ENCODE measurements around the genes FCHO2, TMEM171, TMEM174 and BTF3.

- PRO-cap: no peak
Measured at GRCh38 chr5:72138783-72139446, 31.6 kb downstream of the MAP1B start.

- PRO-cap: no peak
Measured at GRCh38 chr5:72195657-72196431, 88.6 kb downstream of the MAP1B start.

DNA sequence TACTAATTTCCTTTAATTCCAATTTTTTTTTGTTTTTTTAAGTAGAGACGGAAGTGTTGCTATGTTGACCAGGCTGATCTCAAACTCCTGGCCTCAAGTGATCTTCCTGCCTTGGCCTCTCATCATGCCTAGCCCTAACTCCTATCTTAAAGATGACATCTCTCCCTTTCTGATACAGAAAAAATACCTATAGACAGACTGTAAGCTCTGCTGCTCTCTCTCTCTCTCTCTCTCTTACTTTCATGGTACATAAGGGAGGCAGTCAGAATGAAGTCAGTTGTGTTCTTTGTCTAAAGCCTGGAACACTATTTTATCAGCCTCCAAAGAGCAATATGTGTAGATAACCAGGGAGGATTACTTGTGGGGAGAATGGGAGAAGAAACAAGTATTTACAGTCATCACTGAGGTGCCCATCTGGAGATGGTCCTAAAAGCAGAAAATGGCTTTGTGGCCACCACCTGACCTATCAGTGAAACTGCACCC lies 75.3 kb downstream of the MRPS27 start:
- PRO-cap: no peak

GRCh38 chr5:72246784-72247274 lies 73.2 kb downstream of the MRPS27 start:
- PRO-cap: no peak

GRCh38 chr5:72320483-72320835 lies 286 bp downstream of the PTCD2 start:
- PRO-cap: no peak

DNA sequence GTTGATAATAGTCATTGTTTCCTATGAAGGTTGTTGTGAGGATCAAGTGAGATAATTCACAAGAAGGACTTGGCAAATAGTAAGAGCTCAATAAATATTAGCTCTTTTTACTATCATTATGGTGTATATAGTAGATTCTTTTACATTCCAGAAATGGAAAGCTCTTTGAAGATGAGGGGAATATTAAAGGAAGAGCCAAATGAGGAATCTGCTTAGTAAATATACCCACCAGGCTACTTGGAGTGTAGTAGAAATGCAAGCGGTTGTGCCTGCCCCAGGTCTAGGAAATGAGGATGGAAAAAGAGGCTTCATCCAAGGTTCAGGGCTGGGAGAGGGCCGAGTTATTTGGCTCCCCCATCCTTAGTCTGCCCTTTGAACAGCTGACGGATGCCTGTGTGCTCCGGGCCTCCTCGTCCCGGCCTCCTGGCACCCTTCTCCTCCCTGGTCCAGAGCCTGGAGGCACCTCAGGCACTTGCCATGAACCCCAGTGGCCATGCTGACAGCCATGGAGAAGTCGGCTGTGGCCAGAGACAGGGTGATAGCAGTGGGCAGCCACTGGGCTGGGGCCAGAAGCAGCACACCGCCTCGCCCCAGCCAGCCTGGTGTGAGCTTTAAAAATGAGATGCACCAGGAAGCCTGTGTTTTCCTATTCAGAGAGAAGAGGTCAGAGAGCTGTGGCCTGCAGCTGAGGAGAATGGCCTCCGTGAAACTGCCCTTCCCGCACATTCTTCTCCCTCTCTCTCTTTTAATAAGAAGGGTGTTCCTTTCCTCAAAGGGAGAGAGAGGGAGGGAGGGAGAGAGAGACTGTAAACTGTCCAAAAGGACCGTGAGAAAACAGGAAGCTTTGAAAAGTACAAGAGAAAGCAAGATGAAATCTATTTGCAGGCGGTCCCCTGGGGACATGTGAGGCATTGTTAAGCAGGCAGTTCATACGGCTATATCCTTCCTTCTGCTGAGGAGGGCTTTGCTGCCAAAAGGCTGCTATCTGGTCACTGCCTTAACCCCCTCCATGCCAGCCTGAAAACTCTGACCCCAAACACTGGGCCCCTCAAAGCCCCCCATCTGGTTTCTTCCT lies 55.4 kb downstream of the ZNF366 start:
- PRO-cap: bidirectional peak, plus-strand start at position 667 of the sequence, minus-strand start at position 601 of the sequence; bidirectional peak, plus-strand start at position 906 of the sequence, minus-strand start at position 711 of the sequence

DNA sequence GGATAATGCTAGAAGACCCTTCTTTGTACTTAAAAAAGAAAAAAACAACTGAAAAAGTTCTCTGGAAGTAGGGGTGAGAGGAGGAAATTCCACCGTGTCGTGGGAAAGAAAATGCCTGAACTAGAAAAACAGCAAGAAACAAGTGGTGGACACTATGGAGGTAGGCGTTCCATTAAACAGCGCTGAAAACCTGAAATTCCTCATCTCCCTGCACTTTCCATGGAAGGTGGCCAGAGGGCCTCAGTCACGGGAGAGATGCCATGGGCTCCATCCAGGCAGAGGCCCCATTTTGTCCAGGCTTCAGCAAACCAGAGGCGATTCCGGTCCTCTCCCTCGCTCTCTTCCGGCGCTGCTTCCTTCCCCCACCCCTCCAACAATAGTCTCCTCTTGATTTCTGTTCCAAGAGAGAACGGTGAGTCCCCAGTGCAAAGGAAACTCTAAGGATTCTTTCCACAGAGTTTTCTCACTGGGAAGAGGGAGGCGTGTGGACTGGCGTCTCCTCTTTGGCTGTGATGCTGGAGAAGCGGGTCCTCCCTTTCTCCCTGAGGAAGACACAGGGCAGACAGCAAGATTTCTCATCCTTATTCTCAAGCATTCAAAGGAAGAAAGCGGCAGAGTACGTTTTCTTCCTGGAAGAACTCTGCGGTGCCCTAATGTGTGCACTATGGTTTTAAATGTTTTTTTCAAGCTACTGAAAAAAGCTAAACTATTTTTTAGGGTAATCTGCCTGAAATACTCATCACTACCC lies 7.4 kb downstream of the ZNF366 start:
- PRO-cap: no peak

- PRO-cap: no peak
Measured at GRCh38 chr5:72618837-72619170, 111.6 kb upstream of the ZNF366 start.

GRCh38 chr5:72815488-72815858 lies 988 bp upstream of the TNPO1 start:
- PRO-cap: no peak

DNA sequence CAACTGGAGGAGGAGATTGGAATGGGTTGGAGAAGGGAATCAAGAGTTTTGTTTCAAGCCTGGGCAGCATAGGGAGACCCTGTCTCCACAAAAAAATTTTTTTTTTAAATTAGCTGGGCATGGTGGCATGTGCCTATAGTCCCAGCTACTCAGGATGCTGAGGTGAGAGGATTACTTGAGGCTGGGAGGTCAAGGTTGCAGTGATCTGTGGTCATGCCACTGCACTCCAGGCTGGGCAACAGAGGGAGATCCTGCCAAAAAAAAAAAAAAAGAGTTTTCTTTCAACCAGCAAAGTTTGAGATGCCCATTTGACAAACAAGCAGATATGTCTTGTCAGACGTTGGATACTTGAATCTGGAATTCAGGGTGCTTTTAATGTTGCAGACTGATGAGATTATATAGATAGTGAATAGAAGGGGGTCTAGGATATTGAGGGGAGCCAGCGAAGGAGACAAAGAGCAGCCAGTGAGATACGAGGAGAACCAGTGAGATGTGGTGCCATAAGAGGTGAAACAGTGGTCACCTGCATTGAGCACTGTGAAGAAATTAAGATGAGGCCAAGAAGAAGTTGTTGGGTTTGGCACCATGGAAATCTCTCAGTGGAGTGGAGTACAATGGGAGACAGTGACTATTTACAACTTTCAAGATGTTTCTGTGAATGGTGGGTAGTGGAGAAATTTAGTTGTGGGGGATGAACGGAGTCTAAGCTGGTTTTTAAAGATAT lies 11.4 kb downstream of the TNPO1 start:
- PRO-cap: no peak

GRCh38 chr5:72951723-72952557 lies 3.9 kb upstream of the FCHO2 start:
- PRO-cap: no peak

DNA sequence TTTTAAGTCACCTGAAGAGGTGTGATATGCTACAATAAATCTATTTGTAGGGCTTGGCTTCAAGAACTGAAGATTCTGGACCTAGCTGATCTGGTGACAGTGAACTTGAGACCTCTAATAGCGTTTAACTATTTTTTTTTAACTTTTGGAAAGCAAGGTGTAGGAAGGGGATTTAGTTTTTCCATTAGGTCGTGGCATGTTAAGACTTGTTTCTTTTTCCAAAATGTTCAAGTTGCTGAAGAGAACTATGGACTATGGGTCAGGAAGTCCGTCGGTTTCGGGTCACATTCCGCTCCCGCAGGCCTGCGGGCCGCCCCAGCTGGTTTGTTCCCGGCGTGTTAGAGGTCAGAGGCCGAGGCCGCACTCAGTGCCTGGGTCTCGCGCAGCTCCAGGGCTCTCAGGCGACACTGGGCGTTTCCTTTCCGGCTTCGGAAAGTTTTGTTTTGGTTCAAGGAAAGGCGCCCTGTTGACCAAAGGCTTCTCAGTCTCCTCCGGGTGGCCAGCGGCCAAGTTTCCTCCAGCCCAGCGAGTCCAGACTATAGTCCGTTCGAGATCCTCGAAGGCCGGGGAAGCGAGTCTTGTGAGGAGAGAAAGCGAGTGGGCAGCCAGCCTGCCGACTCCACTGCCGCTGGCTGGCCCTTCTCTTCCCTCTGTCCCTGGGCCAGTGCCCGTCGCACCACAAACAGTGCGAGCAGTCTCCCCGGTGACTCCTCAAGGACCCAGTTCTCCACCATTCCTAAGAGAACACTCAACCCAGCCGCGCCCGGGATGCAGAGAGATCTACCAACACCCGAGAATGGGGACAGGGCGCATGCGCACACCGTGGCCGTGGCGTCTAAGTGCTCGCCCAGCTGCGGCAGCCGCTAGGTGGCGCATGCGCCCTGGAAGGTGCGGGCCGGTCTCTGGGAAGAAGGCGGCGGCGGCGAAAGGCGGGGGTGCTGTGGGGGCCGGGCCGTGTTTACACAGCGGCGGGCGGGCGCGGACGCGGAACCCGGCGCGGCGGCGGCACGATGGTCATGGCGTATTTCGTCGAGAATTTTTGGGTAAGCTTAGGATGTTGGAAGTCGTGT lies at the start of gene FCHO2:
Gene FCHO2 (plus strand): TSS at position 955 of the 1,070 bp plus-strand sequence.
- PRO-cap: bidirectional peak, plus-strand start at position 285 of the sequence, minus-strand start at position 224 of the sequence; bidirectional peak, plus-strand start at position 484 of the sequence, minus-strand start at position 798 of the sequence

GRCh38 chr5:73008794-73009233 lies 53.0 kb downstream of the FCHO2 start:
- PRO-cap: no peak

- PRO-cap: no peak
Measured at GRCh38 chr5:73119089-73120232, 914 bp upstream of the TMEM171 start.

- PRO-cap: no peak
Measured at GRCh38 chr5:73120233-73120934, at the start of gene TMEM171. TSS of gene TMEM171 (plus strand) at chr5:73120575.

DNA sequence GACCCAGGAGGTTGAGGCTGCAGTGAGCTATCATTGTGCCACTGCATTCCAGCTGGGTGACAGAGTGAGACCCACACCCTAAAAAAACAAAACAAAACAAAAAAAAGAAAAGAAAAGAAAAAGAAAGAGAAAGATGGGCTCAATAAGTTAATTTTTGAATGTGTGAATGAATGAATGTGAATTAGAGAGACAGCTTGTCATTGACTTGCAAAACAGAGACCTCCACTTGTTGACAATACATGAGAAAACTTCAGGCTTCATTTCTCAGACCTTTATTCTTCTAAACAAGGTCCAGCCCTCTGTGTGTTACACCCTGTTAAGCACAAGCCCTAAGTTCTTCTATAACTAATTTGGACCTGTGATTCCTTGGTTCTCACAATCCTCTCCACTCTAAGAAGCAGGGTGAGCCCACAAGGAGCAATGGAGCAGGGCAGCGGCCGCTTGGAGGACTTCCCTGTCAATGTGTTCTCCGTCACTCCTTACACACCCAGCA lies at the start of gene TMEM174:
Gene TMEM174 (plus strand): TSS at position 370 of the 493 bp plus-strand sequence.
- PRO-cap: no peak

- PRO-cap: bidirectional peak, plus-strand start at chr5:73498426, minus-strand start at chr5:73498347
Measured at GRCh38 chr5:73498000-73498617, at the start of gene BTF3. TSS of gene BTF3 (plus strand) at chr5:73498442.

GRCh38 chr5:73540230-73540681 lies 25.2 kb downstream of the ANKRA2 start:
- PRO-cap: no peak

DNA sequence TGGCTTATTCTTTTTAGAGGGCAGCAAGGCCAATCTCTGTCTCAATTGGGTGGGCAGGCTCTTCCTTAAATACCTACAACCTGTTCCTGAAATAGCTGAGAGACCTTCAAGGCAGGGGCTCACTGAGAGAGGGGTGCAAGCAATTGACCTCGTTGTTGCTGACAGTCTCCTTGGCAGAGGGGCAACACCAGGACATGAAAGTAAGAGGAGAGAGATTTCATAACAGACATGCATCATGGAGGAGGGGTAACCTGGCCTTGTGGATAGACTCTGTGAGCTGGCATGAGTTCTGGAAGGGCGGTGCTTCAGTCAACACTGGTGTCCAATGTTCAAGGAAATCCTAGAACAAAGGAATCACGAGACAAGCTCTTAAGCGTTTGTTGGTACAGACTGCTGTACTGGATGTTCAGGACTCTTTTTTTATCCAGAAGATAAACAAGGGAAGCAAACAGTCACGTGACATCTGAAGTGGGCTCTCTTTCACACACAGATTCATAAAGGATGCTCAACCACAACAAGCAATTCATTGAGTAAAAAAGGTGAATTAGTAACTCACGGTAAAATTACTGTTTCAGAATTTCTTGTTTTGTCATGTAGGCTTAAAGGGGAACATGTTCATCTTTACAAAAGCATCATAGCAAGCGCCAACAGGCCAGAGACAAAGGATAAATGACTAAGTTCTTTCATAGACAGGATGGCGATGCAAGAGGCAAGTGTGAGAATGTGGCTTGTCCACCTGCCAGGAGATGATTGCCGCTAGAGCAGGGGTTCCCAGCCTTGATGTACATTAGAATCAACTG lies 20.8 kb downstream of the ANKRA2 start:
- PRO-cap: no peak

DNA sequence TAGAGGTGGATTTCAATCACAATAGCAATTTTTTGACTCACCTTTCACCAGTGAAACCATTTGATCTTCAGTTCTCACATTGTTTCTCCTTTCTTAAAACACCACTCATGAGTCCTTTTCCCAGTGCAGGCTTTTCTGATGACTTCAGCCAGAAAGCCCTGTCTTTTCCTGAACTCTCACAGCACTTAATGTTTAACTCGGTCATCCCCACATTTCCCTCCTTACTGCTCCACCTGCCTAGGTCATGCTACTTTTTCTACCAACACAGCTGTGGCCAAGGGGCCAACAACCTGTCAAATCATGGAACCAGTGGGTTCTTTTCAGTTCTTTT lies 37.9 kb downstream of the ARHGEF28 start:
- PRO-cap: no peak

All from endothelial cell (in vitro differentiated cells).